Bronchial epithelial cell (primary cell): ENCODE data around the genes SOX13 and PLEKHA6.

- RRBS, 2 experiments = no CpG with 5 or more reads among the region's 6 CpGs
Observed at GRCh38 chr1:203082908-203083441, 2.8 kb downstream of the MYOG start.

DNA sequence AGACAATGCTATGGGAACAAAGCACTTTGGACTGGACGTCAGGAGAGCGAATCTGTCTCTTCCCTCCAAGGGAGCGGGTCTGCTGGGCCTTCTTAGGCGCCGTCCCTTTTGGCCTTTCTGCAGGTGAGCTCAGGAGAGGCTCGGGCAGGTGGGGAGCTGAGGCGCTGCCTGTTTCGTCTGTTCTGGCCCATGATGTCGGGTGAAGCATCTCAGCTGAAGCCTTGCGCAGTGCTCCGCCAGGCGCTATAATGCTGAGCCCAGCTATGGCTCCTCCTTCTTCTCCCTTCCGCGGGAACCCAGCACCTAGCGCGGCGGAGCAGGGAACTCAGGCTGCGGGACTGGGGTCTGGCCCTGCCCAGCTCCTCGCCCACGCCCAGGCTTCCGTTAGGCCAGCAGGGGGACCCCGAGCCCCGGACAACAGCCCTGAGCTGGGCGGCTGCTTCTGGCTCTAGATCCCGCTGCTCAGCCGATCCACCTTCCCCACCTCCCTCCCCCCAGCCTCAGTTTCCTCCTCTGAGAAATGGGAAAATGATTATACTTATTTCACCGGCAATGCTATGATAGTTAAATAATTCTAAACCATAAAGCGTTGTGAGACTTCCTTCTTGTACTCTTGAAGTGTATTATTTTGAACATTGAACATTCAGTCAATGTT lies 9.8 kb upstream of the ADORA1 start:
- RRBS, 2 experiments = no CpG with 5 or more reads among the region's 28 CpGs

- RRBS, 2 experiments = 0% methylated on average over 2 of the region's 14 CpGs
Observed at GRCh38 chr1:203305864-203306027, 427 bp downstream of the BTG2 start.

DNA sequence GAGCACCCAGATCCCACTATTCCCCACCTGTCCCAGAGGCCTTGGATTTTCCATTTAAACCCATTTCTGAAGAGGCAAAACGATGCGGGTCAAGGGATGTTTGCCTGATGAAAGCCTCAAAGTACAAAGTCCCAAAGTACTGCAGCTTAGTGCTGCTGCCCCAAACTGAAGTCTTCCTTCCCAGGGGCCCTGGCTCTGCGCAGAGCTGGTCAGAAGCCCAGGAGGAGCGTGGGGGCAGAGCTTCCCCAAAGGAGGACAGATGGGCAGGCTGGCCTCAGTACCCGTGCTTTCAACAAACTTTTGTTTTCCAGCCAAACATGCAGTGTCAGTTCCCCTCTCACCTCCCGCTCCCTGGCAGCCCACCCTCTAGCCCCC lies 19.2 kb downstream of the BTG2 start:
- RRBS, 2 experiments = no CpG with 5 or more reads among the region's 6 CpGs

DNA sequence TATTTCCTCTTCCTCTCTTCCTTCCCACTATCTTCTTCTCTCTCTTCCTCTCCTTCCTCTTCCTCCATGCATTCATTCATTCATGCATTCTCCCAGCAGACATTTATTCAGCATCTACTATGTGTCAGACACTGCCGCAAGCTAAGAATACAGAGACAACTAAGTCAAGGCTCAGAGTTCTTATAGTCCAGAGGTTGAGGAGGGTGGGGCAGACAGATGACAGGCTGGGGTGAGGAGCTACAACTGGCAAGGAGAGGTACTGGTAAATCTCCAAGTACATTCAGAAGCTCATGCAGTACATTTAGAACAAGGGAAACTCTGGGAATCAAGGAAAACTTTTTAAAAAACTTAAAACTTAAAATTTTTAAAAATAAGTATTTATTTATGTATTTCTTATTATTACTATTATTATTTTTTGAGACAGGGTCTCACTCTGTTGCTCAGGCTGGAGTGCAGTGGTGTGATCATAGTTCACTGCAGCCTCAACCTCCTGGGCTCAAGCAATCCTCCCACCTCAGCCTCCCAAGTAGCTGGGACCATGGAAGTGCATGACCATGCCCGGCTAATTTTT lies 56.5 kb upstream of the FMOD start:
- RRBS, 2 experiments = no CpG with 5 or more reads among the region's 2 CpGs

GRCh38 chr1:203410231-203410771 lies 59.4 kb upstream of the FMOD start:
- RRBS, 2 experiments = no CpG with 5 or more reads among the region's 6 CpGs

DNA sequence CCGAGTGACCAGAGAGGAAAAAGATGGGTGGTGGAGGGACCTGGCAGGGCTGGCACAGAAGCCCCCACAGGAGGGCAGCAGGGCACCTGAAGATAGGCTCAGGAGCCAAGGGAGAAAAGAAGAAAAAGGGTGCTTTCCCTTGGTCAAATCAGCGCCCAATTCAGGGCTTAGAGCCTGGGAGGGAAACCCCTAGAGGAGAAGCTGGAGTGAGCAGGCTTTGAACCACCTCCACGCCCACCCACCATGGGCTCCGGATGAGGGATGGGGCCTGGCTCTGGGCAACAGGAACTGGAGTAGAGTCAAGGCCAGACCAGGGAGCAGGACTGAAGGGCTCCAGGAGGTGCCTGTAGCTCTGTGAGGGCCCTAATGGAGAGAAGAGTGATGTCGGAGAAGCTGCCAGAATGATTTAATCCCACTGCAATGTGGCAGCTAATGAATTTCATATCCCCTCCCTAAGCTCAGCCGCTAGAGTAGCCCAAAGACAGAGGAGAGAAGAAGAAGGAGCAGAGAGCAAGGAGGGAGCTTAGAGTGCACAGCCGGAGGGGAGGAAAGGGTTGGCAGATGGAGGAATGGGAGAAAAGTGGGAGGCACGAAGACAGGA lies 12.0 kb upstream of the PRELP start:
- RRBS, 2 experiments = no CpG with 5 or more reads among the region's 8 CpGs

DNA sequence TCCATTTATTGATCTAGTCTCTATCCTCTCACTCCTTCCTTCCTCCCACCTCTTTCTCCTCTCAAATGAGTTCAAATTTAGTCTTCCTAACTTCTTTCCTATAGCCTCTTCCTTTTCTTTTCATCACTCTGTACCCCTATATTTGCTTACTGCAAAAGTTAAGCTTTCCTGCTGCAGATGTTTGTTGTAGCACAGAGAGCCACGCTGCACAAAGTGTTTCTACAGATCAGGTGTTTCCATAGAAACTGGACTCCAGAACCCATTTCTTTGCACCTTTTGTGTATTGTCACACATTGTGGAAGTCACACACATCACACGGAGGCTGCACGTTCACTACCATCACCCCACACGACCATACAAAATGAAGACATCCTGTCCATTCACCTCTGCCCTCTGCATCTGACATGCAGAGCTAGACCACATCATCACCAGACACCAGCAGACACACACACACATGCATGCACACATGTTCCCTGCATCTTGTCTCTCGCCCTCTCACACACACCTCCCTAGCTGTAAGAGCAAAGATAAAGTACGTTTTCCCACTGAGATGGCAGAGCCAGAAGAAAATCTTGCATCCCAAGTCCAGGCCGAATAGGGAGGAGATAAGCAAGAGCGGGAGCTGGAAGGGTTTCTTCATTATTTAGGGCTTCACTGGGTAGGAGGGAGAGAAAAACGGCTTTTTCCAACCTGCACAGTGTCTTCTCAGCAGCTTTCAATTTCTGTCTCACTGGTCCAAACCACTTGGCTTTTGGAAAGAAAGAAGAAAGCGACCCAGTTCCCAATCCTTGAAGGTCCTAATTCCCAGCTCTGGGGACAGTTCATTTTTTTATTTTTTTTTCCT lies 625 bp downstream of the PRELP start:
- RRBS, 2 experiments = no CpG with 5 or more reads among the region's 10 CpGs

GRCh38 chr1:203658126-203658483 lies 31.5 kb downstream of the ATP2B4 start:
- RRBS, 2 experiments = no CpG with 5 or more reads among the region's 2 CpGs

- RRBS, 2 experiments = no CpG with 5 or more reads among the region's 2 CpGs
Observed at GRCh38 chr1:203672128-203672361, 45.4 kb downstream of the ATP2B4 start.

DNA sequence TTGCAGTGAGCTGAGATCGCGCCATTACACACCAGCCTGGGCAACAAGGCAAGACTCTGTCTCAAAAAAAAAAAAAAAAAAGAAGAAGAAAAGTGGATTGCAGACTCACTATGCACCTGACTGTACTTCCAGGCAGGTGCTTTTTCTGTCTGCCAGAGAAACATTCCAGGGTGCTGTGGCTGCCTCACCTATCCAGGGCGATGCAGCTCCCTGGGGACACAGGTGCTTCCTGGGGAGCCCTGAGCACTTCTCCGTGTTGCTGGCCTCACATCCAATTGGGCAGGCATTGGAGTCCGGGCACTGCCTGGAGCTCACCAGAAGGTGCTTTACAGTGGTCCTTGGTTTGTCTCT lies 35.5 kb upstream of the LAX1 start:
- RRBS, 2 experiments = no CpG with 5 or more reads among the region's 5 CpGs

GRCh38 chr1:203740650-203741627 lies 24.0 kb upstream of the LAX1 start:
- RRBS, 2 experiments = no CpG with 5 or more reads among the region's 10 CpGs

- RRBS, 2 experiments = under 1 to 2% methylated on average over 13 of the region's 46 CpGs
Observed at GRCh38 chr1:203795785-203796696, 618 bp downstream of the ZBED6 start.

DNA sequence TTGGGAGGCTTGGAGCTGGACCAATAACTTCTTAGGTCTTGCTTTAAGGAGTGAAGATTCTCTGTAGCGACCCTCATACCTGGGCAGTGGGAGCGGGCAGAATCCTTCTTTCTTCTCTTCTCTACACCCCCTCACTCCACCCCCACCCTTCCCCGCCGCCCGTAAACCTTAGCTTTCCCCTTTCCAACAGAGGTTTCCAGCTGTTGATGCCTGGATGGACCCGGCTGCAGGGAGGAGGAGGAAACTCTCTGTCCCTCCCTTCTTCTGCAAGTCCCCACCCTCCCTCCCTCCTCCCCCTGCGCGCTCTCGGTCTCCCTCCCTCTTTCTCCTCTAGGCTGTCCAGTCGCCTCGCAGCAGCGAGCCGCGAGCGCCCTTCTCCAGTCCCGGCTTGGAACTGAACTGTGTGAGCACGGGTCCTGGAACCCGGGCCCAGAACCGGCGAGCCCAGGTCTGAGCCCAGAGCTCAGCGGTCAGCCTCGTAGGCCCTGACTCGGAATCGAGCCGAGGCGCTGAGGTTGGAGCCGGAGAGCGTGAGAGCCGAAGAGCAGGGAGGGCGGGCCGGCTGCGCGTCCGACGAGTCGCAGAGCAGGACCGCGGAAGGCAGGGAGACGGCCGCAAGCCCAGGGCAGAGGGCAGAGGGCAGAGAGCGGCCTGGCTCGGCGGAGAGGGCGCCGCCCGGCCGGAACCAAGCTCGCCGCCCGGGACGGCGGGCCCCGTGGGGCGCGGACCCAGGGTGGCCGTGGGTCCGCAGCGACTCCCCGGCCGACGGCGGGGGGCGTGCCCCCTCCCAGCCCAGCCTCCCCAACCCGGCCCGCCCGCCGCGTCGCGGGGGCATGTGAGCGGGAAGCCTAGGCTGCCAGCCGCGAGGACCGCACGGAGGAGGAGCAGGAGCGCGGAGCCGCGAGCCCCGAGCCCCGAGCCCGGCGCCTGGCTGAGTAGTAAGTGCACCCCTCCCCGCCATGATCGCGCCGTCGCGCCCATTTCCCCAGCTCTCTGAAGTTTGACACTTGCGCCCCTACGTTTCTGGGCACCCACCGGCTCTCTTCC lies at the start of gene SOX13:
Gene SOX13 (plus strand): TSS at position 342 of the 1,047 bp plus-strand sequence.
- RRBS, 2 experiments = 3% methylated on average over 33 to 40 of the region's 92 CpGs

- RRBS, 2 experiments = no CpG with 5 or more reads among the region's 4 CpGs
Observed at GRCh38 chr1:204145047-204145706, 6.7 kb downstream of the ETNK2 start.

DNA sequence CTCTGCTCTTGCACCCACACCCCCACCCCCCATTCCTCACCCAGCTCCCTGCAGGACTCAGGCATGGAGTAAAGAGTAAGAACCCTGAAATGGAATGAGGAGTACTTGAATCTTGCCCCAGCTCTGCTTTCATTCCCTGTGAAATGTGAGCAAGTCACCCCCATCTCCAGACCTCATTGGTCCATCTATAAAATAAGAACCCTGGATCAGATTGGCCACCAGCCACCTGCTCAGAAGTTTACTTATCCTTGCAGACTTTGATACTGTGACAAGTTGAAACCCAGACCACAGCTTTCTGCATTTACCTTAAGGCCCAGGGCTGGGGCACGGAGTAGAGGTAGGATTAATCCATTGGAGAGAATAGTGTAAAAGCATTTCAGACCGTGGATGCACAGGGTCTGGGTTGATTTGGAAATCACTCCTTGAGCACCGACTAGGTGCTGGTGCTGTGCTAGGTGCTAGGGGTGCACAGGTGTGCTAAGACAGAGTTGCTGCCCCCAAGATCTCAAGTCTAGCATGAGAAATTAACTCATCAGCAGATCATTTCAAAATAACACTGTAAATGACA lies 2.1 kb downstream of the KISS1 start:
- RRBS, 2 experiments = no CpG with 5 or more reads among the region's 3 CpGs

- RRBS, 2 experiments = 45 to 62% methylated on average over 2 of the region's 8 CpGs
Observed at GRCh38 chr1:204253884-204254689, 40.3 kb upstream of the GOLT1A start.

- RRBS, 2 experiments = no CpG with 5 or more reads among the region's 4 CpGs
Observed at GRCh38 chr1:204270912-204271510, 57.2 kb upstream of the GOLT1A start.

GRCh38 chr1:204307105-204308229 lies 52.3 kb downstream of the PLEKHA6 start:
- RRBS, 2 experiments = no CpG with 5 or more reads among the region's 17 CpGs

GRCh38 chr1:204359453-204360186 lies at the start of gene PLEKHA6:
Gene PLEKHA6 (minus strand): TSS chr1:204359929.
- RRBS, 2 experiments = 0 to 3% methylated on average over 2 to 4 of the region's 20 CpGs